Diencephalon (tissue), 2 donors: ENCODE measurements around a stretch of chr4.

DNA sequence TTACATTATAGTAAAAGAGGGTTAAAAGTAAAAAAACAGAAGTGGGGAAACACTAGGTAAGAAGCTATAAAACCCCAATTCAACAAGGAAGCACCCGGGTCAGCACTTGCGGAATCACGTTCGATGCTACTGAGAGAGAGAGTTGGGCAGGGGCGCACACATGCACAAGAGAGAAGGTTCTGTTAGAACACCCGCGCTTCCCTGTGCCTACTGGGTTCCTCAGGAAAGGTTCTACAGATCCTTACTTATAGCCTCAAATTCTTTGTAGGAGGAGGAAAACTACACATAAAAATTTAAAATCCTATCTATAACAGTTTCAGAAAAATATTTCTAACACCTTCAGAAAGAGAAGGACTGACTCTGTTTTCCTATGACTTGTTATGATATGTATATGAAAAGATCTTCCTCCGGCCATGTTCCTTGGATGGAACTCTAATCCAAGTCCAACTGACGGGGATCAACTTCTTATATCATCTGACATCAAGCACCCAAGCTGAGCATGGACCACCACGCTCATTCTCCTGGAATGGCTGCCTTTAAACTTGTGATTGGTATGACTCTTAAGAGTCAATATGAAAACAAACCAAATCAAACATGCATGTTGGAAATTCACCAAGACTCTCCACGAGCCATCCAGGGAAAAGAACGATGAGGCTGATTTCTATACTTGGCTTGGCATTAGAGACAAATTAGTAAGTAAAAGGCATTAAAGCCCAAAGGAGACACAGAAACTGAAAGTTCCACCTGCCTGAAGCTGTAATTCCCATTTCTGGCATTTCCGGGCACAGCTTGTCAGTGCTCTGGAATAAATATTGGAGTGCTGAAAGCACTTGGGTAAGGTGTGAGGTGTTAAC lies 41.8 kb upstream of the CENPU start:
- RAMPAGE, long total RNA: no peak

DNA sequence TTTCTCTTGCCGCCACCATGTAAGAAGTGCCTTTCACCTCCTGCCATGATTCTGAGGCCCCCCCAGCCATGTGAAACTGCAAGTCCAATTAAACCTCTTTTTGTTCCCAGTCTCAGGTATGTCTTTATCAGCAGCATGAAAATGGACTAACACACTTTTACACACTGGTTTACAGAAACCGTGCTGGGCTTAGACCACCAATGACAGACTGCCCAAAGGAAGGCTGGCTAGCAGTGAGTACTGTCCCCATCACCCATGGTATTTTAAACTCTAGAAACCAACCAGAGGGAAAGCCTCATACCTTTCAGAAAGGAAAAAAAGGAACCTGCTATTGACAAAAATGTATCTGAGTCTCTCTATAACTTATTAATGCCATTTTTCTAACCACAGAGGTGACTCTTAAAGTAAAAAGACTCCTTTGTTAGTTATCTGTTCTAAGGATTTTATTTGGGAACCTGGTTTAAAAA lies 45.5 kb upstream of the CENPU start:
- RAMPAGE, long total RNA: no peak

GRCh38 chr4:184782698-184783305 lies 43.0 kb downstream of the ACSL1 start:
- RAMPAGE, long total RNA: no peak

GRCh38 chr4:184796333-184796772 lies 29.4 kb downstream of the ACSL1 start:
- RAMPAGE, long total RNA: no peak

DNA sequence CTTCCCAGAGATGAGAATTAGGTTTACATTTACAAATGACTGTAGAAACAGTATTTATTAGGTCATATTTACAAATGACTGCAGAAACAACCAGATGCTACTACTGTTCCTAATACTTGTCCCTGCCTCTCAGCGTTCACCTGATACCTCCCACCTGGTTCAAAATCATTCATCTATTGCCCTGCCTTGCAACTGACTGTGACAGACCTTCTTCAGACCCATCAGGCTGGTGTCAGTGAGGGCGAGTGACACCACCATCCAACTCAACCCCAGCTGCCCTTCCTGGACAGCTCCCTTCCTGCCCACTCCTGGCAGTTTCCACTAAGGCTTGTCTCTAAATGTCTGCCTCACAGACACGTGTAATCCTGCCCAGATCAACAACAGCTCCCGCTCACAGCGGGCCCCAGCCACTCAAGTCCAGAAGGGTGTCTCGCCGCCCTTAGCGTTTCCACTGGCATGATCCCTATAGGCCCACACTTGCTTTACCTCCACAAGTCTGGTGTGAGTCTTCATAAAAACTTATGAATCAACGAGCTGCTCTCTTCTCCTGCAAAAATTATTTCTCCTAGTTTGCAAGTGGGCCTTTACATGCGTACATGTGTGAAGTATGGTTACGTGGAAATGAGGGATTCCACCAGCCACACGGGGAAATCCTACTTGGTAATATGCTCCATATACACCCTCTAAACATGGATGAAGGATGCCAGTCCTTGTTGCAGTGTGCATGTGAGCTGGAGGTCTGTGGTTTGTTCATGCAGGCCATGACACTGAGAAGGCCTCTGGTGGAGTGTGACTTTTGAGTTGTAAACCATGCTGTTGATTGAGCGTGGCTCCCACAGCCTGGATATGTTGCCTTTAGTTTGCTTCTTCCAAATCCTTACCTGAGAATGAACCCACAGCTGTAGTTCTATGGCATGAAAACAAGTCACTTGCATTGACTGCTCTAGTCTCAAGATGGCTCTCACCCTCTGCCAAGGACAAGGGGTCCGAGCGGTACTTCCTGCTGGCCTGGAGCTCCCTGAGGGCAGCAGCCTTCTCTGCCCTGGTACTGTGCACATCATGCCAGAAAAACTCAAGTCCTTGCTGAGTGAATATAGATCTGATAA lies 28.6 kb downstream of the ACSL1 start:
- RAMPAGE, long total RNA: no peak

DNA sequence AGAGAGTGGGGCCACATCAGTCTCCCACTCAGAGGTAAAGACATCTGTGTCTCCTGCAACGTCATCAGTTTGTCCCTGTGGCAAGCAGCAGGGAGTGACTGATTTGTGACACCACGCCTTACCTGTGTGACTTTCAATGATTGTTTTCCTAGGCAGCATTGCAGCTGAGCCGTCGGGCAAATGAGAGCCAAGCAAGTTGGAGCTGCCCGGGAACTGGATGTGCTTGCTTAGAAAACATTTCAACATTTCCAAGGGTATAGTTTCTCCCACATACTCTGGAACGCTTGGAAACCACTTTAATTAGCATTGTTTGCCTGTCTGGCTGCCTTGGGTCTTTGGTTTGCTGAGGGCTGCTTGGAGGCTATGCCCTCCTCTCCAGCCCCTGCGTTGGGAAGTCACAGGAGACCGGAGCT lies 29.6 kb upstream of the HELT start:
- RAMPAGE, long total RNA: no peak

DNA sequence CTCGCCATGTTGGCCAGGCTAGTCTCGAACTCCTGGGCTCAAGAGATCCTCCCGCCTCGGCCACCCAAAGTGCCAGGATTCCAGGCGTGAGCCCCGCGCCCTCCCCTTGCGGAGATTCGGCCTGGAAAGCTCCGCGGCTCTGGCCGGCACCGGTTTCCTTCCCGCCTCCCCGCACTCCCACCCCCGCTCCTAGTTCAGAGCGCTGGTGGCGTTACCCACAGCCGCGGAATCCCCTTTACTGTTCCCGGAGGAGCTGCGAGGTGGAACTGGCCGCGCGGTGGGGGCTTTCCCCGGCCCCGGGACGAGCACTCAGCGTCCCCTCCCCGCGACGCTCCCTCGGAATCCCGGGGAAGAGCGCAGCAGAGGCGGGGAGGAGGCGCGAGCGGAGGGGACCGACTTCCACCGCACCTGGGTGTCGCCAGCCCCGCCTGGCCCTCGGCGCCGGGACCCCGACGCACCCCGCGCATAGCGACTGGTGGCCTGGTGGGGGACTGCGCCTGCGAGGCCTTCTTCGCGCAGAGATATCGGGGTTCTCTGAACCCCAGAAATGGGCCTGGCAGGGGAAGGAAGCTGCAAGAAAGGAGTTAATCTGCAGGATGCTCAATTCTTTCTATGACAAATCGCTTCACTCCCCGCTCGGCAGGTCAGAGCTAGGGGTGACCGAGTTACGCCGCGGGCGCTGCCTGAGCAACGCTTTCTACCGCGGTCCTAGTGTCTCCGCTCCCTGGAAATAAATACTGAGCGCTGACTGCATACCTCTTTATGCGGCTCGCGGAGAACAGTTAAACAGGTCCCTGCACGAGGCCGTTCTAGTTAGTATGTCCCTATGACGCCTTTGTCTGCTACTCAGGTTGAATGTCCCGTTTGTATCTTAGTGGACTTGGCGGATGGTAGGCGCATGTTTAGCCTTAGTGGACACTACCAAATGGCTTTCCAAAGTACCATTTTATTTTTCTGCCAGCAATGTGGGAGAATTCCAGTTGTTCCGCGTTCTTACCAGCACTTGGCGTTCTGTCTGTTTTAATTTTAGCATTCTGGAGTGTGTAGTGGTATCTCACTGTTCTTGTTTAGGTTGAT lies 14.5 kb upstream of the SLC25A4 start:
- RAMPAGE, long total RNA: no peak

DNA sequence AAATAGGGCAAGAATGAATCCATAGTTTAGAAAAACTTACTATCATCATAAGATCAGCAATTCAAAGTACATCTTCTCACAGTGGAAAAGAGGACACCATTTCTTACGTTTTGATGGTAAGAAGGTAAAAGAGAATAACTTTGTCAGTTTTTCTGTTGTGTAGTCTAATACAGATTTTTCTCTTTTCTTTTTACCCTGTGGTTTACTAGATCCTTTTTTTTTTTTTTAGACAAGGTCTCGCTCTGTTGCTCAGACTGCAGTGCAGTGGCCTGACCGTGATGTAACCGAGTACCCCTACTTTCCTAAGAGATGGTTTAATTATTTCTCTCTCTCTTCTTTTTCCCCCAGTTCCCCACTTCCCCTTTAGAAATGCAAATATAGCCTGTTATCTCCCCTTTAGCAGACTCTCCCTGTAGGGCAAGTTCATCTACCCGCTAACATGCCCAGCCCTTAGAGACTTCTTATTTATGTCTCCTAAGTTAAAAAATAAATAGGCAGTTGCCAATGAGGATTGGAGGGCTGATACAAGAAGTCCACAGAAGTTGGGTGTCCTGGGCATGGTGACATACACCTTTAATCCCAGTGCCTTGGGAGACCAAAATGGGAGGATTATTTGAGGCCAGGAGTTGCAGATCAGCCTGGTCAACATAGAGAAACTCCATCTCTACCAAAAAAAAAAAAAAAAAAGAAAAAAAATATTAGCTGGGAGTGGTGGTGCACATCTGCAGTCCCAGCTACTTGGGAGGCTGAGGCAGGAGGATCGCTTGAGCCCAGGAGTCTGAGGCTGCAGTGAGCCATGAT lies 4.5 kb downstream of the SNX25 start:
- RAMPAGE, long total RNA: no peak

DNA sequence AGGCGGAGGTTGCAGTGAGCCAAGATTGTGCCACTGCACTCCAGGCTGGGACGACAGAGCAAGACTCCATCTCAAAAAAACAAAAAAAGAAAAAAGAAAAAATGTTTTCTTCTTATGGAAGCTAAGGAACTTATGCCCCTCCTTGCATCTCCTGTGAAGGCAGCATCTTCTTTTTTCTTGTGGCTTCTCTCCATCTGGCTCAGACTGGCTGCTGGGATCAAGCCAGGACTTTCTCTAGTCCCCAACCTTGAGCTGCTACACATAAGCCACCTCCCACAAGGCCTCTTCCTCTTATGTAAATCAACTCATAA lies 10.0 kb downstream of the SNX25 start:
- RAMPAGE, long total RNA: no peak

DNA sequence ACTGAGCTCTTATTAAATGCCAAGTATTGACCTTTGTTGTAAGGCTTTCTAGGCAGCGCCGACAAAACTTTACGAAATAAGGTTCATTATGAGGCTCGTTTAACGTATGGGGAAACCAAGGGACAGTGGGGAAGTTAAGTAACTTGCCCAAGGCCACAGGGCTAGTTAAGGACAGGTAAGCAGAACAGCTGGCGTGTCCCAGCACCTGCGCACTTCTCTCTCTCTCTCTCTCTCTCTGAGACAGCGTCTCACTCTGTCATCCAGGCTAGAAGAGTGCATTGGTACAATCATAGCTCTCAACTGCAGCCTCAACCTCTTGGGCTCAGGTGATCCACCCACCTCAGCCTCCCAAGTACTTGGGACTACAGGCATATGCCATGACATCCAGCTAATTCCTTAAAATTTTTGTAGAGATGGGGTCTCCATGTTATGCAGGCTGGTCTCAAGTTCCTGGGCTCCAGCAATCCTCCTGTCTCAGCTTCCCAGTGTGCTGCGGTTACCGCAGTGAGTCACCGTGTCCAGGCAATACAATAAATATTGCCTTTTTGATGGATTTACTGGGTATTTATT lies 16.0 kb downstream of the LRP2BP start:
- RAMPAGE, long total RNA: no peak

DNA sequence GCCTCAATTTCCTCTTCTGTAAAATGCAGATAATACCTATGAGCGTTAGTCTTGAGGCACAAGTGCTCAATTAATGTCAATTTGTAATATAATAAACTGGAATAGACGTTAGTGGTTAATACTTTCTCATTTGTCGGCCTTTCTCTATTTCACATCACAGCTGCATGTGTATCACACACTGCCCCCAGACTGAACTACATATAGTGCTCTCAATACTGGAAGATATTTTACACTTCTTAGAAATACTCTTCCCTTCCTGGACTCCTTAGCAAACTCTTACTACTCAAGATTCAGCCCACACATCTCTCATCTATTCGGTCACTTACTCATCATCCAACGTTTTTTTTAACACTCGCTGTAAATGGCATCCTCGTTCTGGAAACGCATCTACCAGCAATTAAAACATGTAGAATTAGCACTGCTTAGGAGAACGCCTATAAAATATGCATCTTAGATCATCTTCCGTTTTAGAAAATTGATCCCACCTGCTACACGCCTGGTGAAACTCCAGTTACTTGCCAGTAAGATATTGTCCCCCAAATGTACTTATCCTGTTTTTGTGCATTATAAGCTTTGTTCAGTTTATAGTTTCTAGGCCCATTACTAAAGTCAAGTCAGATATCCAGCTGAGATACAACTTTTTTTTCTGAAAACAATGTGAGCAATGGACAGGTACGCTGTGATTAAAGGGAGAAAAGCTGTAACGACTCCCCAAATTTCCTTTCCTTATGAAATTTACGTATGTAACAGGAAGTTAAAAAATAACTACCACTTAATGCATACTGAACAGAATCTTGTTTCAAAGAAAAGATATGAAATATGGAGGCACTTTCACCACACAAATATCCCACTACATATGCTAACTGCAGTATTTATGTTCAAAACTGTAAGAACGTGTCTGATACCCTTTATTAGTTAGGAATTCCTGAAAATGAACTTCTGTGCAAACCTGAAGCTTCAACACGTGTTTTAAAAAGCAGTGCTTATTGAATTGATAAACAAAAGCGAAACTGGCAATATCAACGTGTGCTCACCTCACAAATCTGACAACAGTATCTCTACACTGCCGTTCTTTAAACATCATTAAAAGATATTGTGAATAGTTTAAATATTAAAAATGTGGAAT lies 908 bp downstream of the LRP2BP start:
- RAMPAGE, long total RNA: no peak

- RAMPAGE, long total RNA: no peak
These were observed 56.3 kb upstream of the PDLIM3 start for GRCh38 chr4:185591551-185591972.

GRCh38 chr4:185675119-185675973 lies 136.6 kb downstream of the SORBS2 start:
- RAMPAGE, long total RNA: no peak

DNA sequence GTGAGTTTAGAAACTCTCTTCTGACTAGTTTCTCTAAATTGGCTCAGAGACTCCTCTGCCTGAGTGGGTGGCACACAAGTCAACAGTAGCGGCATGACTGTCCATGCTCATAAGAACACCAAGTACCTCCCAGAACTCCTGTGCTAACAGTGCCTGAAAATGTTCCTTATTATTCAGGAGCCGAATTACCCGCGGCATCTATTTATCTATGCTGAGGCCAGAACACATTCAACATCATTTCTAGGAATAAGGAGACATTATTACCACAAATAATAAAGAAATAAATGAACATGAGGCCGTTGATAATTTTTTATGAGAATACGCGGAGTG lies 116.2 kb downstream of the SORBS2 start:
- RAMPAGE, long total RNA: no peak

GRCh38 chr4:185718517-185719133 lies 93.4 kb downstream of the SORBS2 start:
- RAMPAGE, long total RNA: no peak

DNA sequence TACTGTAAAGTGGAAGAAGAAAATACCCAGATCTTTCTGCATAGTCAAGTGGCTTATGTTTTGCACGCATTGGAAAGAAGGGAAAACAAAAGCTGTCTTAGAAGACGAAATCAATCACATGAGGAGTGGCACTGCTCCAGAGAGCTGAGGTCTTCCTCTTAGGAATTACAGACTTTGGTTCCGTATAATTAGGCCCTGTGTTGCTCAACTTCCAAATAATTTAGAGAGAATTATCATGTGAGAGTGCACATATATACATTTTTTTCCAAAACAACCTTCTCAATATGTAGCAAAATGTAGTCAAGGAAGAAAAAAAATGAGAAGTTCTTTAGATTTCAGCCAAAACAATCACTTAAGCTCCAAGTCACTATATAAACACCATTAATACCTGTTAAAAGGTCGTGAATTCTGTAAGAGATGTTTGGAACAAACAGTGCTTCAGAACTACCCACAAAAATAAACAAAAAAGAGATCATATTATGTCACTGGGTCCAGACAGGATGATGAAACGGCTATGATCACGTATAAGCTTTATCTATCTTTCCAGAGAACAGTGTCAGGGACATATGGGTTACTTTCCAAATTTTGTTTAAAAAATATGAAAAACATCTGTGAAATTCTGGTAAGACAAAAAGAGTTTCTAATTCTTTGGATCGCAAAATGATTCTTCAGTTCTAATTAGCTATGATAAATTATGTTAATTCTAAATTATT lies 90.2 kb downstream of the SORBS2 start:
- RAMPAGE, long total RNA: no peak

- RAMPAGE, long total RNA: no peak
These were observed 74.1 kb downstream of the SORBS2 start for GRCh38 chr4:185737543-185738593.

DNA sequence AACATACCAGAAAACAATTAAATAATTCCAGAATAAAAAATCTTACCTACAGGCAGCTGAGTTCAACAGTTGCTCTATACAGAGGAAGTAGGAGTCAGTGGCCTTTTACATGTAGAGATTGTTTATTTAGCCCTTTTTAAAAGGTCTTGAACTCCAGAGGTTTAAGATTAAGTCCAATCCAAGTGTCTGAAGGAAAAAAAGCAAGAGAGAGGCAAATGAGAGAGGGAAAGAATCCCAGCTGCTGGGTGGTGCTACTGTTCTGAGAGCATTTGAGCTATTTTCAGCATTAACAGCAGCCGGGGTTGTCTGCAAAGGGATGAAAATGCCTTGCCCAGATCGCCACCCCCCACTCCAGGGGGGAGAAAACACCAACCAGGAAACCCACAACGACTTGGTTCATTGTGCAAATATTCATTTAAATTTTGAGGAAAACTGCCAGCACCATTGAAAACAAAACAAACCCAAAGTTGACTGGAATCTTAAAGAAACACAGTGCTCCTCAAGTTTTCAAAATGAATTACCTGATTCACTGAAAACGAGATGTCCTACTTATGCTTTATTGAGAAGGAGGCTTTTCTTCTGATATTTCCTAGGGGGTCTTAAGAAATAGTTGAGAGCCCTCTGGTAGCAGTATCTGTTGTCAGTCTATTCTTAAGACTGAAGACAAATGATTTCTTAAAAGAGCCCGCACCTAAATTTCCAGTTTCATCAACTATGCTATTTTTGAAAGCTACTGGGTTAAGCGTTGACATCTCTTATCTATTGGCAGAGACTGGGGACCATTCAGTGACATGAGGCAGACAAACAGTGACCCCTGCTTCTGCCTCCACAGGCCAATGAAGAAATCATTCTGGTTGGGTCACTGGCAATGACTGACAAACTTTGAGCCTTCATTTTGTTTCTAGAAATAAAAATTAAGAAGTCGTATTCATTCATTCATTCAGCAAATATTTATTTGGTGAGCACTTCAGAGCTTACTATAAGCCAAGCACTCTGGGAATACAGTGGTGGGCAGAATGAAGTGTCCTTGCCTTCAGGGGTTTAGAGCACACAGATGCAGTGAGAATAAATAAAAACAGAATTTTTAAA lies 36.5 kb downstream of the SORBS2 start:
- RAMPAGE, long total RNA: no peak

- RAMPAGE, long total RNA: no peak
These were observed 53.9 kb upstream of the SORBS2 start for GRCh38 chr4:185865678-185866464.

DNA sequence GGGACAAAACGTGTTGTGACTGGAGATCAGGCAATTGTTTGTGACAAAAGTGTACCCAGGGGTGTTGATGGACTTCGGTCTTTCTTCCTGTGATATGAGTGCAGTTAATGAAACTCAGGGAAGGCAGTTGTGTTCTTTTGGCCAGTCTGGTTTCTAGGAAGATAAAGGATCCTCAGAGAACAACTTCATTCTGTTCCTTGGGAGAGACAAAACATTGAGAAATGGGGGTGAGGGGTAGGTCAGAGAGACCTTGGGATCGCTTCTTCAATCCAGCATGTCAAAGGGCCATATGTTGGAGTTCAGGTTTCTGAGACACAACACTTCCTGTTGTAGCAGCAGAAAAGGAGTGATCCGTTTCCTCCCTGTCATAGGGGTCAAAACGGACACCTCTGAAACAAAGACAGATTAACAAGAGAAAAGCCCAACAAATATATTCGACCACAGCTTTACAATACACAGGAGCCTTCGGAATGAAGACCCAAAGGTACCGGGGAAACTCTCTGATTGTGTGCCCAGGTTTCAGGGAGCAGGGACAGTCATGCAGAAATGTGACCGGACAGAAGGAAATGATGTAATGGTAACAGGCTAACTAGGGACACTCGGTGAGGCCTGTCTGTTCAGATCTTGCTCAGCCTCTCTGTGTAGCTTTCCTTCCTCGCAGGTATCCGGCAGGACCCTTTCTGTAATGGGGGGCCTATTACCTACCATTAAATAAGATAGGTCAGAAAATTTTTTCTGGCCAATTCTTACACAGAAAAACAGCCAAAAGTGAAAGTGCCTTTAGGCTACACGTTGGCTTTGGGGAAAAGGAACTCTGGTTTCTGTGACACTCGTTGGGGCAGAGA lies 103.4 kb upstream of the TLR3 start:
- RAMPAGE, long total RNA: no peak